Left lobe of liver (tissue), 1 donor: ENCODE measurements around the gene CXorf38.

DNA sequence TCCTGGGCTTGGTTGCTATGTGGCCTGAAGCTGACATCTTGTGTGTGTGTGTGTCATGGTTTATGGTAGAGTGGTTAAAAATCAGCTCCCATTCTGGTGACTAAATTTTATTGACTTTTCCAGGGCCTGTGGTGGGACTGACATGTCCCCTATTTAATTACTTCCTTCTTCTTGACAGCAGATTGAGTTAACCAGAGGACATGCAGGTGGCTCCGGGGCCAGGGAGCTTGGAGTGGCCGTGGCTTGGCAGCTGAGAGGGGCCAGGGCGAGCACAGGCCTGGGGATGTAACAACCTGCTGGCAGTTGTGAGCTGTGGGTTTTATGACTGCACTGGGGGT, 185.9 kb downstream of the MID1IP1 start:
- PRO-cap = no peak

- PRO-cap = no peak
These were observed 373.5 kb downstream of the MID1IP1 start for GRCh38 chrX:39174371-39175487.

DNA sequence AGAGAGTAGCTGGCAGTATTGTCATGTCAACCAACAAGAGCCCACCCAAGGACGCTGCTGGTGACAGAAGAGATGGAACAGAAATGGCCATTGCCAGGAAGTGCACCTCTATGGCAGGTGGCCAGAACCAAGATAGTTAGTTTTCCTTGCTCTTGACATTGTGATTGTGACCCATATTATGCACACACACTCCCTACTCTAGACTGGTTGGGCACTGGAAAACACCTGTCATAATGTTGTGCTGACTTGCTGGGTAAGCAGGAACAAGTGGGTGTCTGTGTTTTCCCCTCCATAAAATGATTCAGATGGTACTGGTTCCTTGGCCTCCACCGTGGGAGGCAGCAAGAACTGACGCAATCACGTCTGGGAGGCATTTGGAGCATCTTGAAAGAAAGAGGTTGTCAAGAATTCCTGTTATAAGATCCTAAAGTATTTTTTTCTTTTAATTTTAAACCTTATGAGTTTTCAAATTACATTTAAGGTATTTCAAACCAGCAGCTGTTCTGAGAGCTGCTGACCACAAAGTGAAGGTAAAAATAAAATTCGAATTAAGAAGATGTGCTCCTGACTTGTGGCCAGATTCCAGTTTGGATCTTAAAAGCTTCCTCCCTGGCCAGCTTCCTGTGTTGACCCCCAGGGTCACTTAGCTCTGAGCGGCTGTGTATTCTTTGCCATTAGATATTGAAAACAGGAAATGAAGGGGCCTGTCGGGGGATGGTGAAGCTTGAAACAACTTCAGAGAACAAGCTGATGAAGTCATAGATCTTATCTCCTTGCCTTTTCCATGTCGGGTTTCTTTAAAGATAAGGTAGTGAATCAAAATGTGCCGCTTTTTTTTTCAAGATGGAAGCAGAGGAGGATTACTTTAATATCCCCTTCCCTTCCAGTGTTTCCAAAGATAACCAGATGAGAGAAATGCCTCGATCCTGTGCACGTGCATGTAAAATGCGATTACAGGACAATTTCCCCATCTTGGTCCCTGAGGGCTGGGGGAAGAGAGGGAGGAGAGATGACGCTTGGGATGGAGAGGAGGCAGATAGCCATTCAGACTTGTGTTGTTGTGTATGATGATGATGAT, 508.2 kb downstream of the MID1IP1 start:
- PRO-cap = no peak

- PRO-cap = no peak
These were observed 620.1 kb downstream of the BCOR start for GRCh38 chrX:39477489-39478262.

DNA sequence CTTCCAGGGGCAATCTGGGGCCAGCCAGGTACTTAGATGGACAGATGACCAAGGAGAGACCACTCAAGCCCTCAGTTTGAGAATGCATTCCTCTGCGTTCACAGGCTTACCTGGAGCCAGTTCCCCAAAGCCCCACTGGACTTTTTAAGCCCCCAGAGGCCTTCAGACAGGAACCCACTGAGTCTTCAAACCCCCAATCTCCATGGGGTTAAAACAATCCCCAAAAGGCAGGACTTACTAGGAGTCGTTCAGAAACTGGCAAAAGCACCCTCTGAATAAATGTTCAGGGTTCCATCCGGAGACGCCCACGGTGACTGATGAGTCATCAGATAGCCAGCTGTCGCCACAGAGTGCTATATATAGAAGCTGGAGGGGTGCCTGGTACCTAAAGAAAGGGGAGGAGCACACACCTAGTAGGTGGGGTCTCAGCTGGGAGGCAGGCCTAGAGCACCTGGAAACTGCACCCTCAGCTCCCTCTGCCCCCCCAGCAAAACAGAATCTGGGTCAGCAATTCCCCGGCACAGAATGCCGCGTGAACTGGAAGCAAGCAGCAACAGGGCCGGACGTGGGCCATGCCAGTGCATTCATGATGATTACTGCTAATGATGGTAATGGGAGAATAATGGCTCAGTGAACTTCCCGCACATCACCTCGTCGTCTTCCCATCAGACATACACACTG, 242.1 kb downstream of the BCOR start:
- PRO-cap = no peak

- PRO-cap = no peak
These were observed 113.8 kb downstream of the BCOR start for GRCh38 chrX:39983642-39984664.

DNA sequence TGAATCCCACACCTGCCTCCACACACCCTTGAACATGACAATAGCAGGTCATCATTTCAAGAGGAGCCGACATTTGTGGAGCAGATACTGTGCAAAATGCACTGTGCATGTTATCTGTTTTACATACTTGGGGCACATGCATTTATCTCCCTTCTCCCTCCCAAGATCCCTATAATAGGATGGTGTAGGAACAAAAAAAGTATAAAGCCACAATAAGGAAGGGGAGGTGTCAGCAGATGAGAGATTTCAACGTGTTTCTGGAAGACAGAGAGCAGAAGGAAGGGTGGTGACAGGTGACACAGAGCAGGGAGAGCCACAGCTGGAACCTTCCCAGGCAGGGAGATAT, 107.5 kb downstream of the BCOR start:
- PRO-cap = no peak

DNA sequence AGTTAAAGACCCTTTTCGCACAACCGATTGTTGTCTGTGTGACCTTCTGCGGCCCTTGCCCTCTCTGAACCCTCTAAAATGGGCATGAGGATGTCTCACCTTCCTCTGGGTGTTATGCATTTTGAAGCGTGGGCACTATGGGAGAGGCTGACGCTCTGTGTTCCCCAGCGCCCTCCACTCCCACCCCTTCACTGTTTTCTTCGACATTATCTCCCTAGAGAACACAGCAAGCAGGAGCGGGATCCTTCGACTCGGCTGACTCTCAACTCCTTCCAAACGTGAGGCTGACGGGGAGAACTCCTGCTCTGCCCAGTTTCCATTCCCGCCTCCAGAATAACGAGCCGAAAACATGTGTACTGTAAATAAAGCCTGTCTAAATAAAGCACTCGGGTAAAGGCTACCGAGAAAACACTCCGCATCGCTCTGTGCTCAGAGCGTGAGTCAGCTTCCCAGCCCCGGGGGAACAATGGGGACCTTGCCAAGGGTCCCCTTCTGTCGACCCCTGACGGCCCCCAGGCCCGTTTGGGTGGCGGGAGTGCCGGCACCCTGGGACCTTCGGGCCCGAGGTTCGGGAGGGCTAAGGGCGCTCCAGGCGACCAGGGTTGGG, 85.9 kb downstream of the BCOR start:
- PRO-cap = bidirectional peak, plus-strand start at position 380 of the sequence, minus-strand start at position 264 of the sequence

DNA sequence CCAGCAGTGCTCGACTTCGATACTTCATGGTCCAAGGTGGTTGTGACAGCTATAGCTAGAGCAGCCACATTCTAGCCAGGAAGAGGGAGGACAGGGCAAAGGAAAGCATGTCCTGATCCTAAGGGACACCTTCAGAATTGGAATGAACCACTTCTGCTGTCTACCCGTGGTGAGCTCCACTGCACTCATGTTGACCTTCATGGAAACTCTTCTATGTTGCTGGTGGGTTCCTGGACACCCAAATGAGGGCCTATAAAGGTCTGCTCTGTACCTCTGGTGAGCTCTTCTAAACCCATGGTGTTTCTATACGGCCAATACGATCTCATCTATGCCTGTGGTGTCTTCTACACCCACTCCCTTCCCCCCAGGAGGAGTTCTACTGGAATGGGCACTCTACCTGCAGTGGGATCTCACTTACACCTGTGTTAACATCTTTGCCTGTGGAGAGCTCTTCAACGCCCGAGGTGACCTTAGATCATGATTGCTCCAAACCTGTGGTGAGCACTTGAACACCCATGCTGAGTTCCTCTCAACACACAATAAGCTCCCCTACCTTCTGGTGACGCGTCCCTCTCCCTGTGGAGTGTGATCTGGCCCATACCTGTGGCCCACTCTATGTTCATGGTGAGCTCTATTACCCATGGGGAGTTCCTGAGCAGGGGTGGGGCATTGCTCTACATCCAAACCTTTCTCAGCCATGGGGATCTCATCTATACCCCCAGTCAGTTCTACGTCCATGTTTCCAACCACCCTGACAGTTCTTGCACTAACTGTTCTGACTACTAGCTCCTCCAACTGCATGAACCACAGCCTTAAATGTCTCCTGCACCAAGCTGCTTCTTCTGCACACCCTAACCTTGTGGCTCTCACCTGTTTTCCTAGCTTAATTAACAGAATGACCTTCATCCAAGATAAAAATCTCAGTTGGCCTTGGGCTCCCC, 48.6 kb downstream of the BCOR start:
- PRO-cap = no peak

GRCh38 chrX:40070888-40071216, 26.9 kb downstream of the BCOR start:
- PRO-cap = no peak

GRCh38 chrX:40096962-40097136, 909 bp downstream of the BCOR start:
- PRO-cap = no peak

DNA sequence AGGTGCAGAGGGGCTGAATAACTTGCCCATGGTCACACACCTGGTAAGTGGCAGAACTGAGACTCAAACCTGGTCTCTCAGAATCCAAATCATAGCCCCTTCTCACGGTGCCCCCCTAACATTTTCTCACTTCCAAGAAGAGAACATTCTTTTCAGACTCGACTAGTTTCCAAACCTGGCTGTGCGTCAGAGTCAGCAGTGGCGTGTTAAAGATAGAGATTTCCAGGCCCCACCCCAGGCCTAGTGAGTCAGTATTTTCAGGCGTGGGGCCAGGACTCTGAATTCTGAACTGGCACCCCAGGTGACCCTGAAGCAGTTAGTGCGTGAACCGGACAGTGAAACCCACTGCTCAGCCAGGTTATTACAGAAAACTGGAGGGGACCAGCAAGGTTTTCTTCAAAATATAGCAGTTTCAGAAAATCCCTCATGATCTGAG, 34.9 kb upstream of the BCOR start:
- PRO-cap = bidirectional peak, plus-strand start at position 315 of the sequence, minus-strand start at position 181 of the sequence

- PRO-cap = no peak
These were observed 51.1 kb upstream of the BCOR start for GRCh38 chrX:40148421-40149690.

DNA sequence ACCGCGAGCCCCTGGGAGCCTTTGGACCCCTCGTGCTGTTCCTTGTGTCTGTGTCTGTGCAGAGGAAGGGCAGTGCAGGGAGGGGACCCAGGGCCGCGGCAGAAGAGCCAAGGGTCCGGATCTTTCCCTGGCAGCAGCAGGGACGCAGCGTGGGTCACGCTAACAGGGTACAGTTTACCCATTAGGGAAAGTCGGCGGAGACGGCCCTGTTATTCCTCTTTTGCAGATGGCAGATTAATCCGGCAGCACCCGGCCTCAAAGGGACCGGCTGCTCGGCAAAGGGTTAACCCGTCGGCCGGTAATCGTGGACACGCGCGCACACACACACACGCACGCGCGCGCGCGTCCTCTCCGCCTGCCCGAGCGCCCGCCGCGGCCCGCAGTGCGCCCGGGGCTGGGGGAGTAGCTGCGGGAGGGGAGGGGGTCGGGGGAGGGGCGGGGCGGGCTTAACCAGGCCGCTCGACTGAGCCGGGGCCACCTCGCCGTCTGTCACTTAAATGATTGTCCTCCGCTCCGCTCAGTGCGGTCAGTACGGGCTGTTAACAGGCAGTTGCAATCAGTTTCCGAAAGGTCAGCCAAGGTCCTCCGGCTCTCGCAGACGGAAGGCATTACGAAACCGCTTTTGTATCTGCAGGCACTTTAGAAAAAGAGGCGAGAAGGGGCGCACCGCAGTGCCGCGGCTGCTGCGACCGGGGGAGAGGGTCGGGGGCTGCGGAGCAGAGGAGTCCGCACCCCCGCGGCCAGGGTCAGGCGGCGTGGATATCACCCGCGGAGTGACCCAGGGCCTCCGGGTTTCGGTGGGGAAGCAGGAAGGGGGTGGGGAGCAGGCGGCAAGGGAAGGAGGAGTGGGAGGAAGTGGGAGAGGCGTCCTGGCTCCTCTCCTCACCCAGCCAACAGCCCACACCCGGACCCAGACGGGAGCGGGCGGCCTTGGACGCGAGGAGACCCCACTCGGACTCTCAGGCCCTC, 57.2 kb upstream of the BCOR start:
- PRO-cap = bidirectional peak, plus-strand start at position 637 of the sequence, minus-strand start at position 495 of the sequence

- PRO-cap = no peak
These were observed 73.2 kb upstream of the BCOR start for GRCh38 chrX:40170692-40171622.

DNA sequence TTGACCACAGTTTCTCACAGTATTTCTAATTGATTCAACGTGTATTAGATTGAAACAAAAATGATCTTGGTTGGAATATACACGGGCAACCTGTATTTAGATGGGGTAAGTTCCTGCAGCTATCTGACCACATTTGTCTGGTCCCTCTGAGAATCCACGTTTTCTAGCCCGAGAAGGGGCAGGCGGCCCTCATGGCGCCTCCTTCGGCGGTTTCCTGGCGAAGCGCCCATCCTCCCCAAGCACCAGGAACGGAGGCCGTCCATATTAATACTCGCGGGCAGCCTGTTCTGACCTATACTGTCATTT, 77.0 kb upstream of the BCOR start:
- PRO-cap = no peak

DNA sequence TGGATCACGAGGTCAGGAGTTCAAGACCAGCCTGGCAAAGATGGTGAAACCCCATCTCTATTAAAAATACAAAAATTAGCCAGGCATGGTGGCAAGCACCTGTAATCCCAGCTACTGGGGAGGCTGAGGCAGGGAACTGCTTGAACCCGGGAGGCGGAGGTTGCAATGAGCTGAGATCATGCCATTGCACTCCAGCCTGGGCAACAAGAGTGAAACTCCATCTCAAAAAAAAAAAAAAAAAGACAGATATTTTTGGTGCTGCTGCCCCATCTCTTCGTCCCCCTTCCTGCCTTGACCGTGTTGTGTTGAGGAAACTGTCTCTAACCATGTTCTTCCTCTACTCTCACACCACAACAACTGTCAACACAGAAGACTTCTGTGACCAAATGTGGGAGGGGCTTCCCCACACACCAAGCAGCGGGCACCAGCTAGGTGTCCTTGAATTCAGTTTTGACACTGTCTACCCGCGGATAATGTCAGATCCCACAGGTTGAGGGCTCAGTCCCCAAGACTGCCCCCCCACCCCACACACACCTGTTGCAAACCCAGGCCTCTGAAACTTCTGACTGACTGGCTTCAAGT, 104.6 kb upstream of the BCOR start:
- PRO-cap = no peak

DNA sequence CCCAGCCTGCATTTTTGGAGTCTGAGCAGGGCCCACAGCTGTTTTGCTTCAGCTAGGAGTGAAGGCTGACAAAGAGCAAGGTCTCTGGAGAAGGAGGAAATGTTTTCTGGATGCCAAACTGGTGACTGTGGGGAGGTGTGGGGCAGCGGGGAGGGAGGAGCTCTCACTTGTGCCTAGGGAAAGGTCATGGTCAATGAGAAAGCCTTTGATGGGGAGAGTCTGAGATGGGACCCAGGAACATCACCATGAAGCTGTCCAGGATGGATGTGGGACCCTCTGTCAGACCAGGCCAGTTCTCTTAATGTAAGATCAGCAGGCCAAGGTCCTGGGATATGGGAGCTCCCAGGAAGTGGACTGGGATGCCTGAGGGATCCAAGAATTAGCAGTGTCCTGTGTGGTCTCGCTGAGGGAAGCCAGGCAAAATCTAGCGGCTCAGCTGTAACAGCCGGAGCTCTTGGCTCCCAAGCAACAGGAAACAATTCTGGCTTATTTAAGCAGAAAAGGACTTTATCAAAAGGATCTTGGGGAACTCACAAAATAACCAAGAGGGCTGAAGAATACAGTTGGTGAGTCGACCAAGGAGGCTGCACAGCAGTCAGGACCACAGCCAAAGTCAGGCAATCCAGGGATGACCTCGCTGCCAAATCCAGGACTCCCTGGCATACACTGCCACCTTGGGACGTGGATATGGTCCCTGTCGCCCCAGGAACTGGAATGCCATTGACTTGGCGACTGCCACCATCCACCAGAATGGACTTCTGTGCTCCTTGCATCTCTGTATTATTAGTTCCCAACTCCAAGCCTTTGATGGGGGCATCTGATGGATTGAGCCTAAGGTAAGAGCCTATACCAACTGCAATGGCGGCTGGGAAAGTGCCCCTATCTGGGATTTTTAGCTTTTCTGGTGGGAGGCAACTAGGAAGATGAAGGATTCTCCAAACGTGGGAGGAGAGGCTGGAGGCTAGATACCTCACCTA, 165.2 kb upstream of the BCOR start:
- PRO-cap = no peak

DNA sequence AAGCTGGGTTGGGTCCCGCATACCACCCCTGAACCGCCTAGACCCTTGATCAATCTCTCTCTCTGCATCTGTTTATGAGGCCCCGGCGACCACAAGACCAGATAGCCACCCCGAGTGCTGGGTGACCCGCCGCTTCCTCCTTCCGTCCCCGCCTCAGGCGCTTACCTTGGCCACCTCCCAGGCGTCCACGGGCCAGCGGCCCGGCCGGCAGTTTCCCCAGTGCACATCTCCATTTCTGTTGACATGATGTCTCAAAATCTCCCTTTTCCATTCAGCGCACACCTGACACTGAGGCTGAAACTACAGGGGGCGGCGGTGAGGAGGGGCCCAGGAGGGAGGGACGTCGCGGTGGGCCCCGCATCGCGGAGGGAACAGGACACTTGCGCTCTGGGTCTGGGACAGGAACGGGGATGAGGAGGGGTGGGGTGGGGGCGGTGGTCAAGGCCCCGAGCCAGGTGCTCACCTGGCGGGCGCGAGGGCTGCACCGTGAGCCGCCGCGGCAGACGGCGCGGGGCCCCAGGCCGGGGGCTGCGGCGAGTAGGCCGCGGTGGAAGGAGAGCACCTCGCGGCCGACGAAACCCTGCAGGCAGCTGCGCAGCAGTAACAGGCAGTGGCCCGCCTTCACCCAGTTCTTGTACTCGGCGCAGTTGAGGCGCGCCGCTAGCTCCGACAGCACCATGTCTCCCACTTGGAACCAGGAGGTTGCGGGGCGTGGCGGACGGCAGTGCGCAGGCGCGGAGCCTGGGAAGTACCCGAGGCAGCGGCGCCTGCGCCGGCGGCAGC, at the start of gene CXorf38:
Gene CXorf38 (minus strand): TSS at position 720 of the 783 bp plus-strand sequence.
- PRO-cap = bidirectional peak, plus-strand start at position 180 of the sequence, minus-strand start at position 139 of the sequence; bidirectional peak, plus-strand start outside the sequence, minus-strand start at position 690 of the sequence

DNA sequence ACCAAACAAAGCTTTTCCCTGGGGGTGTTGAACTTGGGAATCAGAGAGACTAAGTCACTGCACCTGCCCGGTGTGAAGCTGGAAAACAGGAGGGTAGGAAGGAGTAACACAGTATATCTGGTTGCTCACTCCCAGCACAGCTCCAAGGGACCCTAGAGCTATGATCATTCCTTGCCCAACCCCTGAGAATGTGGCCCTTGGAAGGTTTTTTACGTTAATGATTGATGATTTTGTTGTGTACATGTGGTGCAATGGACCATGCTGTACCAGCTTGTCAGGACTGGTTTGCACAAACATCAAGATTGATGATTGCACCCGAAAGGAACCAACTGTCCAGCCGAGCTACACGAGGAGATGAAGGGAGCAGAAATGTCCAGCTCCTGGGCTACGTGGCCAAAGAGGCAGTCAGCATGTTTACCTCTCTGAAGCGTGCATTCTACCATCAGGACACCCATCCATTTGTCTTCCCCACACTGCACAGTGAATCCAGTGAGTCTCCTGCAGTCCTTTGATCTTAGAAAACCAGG, 83.2 kb upstream of the USP9X start:
- PRO-cap = bidirectional peak, plus-strand start at position 332 of the sequence, minus-strand start at position 154 of the sequence